Type B pancreatic cell (in vitro differentiated cells): ENCODE measurements around the gene OR2Z1.

DNA sequence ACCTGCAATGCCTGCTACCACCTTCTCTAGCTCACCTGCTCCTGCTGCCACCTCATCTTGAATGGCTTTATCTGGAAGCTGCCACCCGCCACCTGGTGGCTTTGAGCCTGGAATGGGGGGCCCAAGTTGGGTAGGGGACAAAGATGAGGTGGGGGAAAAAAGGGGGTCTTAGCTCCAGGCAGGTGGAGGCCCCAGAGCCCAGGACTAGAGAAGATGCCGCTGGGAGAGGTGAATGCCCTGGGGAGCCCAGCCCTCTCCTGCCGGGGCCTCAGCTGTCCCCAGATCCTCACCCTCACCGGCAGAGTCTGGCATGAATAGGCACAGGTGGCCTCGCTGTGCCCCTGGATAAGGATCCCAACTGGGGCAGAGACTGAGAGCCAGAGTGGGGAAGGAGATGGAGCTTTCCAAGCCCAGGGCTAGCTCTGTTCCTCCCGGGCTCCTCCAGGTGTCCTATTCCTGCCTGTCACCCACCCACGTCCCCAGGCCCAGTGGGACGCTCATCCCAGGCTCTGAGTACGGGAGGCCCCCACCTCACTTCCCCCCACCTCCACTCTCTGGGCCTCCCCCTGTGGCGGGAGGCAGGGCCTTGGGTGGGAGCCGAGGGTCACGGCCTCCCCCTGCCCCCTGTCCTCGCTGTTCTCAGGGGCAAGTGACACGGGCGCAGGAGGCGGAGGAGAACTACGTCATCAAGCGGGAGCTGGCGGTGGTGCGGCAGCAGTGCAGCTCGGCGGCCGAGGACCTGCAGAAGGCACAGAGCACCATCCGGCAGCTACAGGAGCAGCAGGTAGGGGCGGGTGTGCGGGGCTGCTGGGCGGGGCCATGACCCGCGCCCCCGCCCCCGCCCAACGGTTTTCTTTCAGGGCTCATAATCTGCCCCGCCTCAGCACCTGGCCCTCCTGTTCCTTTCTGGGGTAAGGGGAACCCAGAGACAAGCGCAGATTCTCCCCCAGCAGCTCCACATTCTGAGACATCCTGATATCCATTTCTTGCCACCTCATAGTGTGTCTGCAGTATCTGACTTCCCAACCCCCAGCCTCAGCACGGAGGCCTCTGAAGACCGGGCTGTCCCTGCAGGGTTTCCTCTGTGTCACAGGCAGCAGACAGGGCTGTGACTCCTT is 16.3 kb downstream of the PRR36 start:
- PRO-cap: unidirectional peak, minus-strand start at position 741 of the sequence

DNA sequence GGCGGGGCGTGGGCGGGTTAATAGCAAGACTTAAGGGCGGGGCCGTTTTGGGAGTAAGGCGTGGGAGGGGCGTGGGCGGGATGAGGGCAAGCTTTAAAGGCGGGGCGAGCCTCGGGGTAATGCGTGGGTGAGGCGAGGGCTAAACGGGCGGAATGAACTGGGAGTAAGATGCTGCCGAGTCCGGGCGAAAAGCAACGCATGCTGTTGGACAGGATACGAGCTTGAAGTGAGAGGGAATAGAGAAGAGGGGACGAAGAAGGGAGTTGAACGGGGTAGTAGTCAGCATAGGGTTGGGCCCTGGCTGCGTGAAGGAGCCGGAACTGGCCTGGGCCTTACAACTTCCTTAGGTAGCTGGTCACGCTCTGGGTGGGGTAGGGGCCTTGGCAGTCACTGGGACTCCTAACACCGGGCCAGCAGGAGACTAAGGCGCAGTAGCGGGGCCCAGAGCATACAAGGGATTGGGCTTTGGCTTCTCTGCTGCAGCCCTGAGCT is 802 bp downstream of the SNAPC2 start:
- PRO-cap: bidirectional peak, plus-strand start at position 124 of the sequence, minus-strand start outside the sequence

GRCh38 chr19:7925002-7925873 is 697 bp downstream of the CTXN1 start:
- PRO-cap: bidirectional peak, plus-strand start at chr19:7925414, minus-strand start at chr19:7925305

- PRO-cap: no peak
Measured at GRCh38 chr19:7961988-7962841, 18.7 kb upstream of the TIMM44 start.

DNA sequence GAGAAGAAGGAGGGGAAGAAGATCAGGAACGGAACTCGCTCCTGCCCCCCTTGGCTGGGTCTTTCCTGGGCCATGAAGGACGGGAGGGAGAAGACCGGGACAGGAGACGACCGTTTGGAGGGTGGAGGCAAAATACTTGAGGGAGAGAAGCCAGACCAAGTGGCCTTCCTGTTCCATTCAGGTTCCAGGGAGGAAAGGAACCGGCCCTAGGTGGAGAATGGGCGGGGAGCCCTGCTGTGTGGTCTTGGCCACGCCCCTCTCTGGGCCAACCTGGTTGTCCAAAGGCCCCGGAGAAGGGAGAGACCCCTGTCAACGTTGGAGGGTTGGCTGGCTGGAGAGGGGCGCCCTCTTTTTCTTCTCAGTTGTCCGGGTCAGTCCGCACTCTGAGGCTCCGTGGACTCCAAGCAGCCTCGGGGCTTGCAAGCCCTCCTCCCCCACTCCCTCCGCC is 891 bp downstream of the FBN3 start:
- PRO-cap: bidirectional peak, plus-strand start at position 309 of the sequence, minus-strand start at position 77 of the sequence

GRCh38 chr19:8240324-8241375 is 31.5 kb downstream of the CERS4 start:
- PRO-cap: unidirectional peak, plus-strand start at chr19:8240388

DNA sequence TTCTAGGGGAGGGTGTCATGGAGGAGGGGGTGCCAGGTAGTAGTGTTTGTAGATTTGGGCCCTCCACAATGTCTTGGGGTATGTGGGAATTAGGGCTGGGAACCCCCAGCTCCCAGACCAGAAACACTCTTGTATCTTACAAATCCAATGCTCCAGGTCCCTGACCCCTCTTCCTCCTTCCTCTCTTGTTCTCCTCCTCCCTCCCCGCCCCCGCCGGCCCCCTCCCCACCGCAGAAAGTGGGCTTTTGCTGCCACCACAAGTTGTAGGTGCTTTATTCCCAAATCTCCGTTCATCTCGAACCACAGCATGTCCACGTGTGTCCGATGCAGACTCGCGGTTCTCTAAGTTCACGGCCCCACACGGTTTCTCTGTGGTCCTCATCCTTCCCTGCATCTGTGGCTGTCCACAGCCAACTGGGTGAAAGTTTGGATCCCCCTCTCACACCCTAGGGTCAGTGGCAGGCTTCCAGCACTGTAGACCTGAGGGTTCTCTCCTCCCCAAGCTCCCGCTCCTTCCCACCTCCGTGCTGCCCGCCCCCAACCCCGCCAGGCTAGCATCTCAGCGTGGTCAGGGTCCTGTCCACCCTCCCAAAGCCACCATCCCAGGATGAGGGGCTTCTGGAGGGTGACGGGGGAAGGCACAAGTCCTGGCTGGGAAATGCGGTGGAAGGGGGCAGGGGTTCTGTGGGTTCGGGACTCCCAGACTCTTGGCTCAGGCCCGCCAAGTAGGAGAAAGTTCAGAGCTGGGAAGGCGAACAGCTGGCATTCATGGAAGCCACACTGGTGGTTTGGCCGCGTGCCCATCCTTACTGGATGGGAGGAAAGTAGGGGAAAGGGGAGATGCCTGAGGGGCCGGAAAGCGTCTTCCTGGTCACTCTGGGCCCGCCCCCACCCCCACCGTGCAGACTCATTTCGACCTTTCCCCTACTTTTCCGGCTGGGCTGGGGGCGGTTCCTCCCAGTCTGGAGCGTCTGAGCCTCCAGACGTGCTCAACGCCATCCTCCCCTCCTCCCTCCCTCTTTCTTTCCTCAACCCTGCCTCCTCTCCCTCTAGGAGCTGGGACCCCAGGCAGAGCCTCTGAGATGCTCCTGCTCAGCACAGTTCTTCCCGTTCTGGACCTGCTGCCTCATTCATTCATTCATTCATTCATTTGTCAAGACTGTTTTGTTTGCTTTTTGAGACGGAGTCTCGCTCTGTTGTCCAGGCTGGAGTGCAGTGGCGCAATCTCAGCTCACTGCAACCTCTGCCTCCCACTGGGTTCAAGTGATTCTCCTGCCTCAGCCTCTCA is 3.2 kb downstream of the ANGPTL4 start:
- PRO-cap: no peak

- PRO-cap: no peak
Measured at GRCh38 chr19:8370466-8371221, 6.7 kb downstream of the ANGPTL4 start.

- PRO-cap: no peak
Measured at GRCh38 chr19:8550225-8551084, 26.8 kb downstream of the MYO1F start.

DNA sequence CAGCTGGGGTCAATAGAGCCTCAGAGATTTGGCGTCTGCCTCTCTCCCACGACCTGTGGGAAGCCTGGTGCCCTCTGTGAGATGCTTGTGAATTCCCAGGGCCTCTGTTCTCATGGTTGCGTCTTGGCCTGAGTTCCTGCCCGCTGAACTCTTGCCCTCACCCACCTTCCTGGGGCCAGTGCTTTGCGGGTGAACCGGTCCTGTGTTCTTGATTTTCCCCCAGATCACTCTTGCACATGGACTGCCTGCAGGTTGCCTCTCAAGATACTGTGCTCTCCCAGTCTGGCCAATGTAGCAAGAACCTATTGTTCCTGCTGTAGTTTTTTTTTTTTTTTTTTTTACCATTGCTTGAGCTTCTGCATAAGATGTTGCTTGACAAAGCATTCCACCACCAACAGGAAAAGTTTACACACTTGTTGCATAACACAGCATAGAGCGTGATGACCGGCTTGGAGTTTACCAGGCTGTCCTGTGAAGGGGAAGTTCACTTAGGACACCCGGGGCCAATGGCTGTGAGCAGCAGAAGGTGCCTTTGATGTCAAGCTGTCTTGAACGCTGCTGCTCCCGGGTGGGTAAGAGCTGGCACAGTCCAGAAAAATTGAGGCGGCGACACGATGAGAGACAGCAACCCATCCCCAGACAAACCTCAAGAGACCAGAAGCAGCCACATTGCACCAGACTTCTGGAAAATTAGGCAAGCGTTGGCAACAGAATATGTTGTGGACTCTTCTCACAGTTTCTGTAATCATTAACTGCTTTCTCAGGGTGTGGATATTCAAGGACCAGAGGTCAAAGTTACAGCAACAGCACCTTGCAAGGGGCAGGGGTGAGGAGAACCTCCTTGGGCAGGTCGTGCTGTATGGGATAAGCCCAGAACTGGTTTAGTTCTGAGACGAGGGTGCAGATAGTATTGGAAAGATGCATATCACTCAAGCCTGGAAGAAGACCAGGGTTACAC is 9.8 kb downstream of the NFILZ start:
- PRO-cap: no peak

- PRO-cap: no peak
Measured at GRCh38 chr19:8721465-8721768, at the start of gene OR2Z1. TSS of gene OR2Z1 (plus strand) at chr19:8721634.

GRCh38 chr19:8831557-8832156 is 447 bp downstream of the ZNF558 start:
- PRO-cap: no peak

- PRO-cap: no peak
Measured at GRCh38 chr19:9406744-9407369, 28.5 kb downstream of the ZNF266 start.

- PRO-cap: no peak
Measured at GRCh38 chr19:9527756-9528376, 10.6 kb downstream of the ZNF426 start.

GRCh38 chr19:9630954-9631318 is 9.9 kb upstream of the ZNF561 start:
- PRO-cap: no peak

DNA sequence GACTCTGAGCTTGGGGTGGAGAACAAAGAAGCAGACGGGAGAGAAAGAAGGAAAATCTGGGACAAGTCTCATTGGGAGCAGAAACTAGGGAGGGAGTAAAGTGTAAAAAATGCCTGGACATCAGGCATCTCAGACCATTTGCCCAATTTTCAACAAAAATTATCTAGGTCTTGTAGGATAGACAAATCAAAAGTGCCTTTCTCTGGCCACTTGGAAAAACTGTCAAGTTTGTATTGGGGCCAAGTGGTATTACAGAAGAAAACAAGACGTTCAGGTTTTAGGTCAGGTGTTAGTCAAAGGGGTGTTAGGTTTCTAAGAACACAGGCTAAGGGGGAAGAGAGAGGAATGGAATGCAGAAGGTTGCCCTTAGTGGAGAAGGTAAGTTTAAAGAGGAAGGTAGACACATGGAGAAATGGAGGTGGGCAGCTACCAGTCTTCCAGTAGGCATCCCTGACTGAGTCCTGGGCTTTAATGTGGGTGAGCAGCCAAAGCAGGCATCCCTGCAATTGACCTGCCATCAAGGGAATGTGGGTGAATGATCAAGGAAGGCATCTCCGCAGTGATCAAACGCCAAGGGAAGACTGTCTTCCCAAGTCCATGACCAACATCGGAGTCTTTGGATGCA is 19.9 kb upstream of the ZNF561 start:
- PRO-cap: no peak

- PRO-cap: no peak
Measured at GRCh38 chr19:9767608-9768061, 903 bp downstream of the ZNF846 start.

DNA sequence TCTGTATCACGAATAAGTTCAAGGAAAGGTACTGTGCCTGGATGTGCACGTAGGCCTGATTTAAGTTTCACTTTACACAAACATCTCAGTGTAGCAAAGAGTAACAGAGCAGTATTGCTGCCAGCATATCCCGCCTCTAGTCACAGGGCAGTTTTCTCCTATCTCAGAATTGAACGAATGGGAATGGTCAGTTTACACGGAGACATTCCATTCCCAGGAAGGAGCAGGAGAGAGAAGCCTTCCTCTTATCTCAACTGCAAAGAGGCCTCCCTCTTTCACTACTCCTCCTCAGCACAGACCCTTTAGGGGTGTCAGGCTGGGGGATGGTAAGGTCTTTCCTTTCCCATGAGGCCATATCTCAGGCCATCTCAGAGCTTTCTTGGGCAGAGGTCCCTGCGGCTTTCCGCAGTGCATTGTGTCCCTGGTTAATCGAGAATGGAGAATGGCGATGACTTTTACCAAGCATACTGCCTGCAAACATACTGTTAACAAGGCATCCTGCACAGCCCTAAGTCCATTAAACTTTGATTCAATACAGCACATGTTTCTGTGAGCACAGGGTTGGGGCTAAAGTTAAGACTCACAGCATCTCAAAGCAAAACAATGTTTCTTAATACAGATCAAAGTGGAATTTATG is 21.2 kb upstream of the ZNF846 start:
- PRO-cap: no peak

GRCh38 chr19:9866276-9866576 is 31.1 kb downstream of the PIN1 start:
- PRO-cap: no peak

- PRO-cap: no peak
Measured at GRCh38 chr19:9934077-9934849, 2.1 kb downstream of the OLFM2 start.